AG08470 (cell line): ENCODE measurements around the genes EXOSC1, MORN4 and ENTPD7.

GRCh38 chr10:97320750-97321529 is 1.9 kb downstream of the FRAT1 start:
- RRBS = 29% methylated on average over 5 of the region's 41 CpGs

- RRBS = no CpG with 5 or more reads among the region's 6 CpGs
Observed at GRCh38 chr10:97353983-97354501, 19.5 kb upstream of the FRAT2 start.

GRCh38 chr10:97445229-97446302 is at the start of gene EXOSC1:
TSS of gene EXOSC1 (minus strand) at chr10:97446006.
- RRBS = 2% methylated on average over 22 of the region's 63 CpGs

DNA sequence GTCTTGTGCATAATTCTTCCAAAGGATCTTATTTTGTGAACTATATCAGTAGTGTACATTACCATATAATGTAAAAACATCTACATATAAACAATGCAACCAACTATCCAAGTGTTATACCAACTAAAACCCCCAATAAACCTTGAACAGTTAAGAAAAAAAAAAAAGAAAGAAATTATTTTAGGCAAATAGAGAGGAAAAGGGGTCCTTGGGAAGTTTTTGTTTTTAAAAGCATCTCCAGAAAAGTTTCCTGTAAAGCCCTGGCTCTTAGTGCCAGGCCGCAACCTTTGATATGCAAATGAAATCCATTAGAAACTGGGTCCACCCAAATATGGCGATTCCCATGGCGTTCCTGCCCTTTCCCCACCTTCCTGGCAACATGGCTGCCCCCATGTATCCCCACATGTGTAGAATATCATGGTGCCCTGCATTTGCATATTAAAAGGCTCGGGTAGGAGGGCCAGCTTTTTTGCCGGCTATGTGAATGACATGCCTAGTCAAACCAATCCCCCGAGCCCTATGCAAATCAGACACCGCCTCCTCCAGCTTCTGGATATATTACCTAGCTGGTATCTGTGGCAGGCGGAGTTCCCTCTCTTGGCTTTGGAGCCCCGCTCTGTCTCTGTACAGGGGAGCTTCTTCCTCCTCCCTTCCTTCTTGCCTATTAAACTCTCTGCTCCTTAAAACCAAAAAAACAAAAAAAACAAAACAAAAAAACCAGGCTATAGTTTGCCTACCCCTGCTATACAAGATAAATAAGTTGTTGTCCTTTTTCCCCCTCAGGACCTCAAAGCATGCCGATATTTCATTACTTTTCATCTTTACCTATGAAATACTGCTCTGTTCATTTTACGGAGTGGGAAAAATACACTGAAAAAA is 18.3 kb downstream of the MMS19 start:
- RRBS = no CpG with 5 or more reads among the region's 11 CpGs

DNA sequence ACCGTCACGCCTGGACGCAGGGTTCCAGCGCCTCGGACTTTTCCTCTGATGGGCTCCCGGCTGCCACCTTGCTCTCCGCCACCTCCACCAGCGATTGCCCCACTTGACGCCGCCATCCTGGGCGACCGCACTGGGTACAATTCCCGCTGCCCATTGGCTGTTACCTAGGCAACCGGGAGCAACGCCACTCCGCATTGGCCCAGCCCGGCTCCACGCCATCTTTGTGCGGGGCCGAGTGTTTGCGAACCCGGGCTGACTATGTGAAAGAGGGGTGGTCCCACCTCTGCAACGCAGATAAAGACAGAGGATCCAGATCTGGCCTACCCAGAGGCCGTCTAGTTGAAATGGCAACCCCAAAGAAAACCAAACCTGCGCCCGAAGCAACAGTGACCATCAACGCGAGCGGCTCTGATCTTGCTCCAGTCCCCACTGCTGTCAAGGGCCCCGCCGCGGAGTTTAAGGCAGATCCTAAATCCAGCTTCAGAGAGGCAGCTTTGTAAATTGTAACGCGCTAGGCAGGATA is at the start of gene MORN4:
Gene MORN4 (minus strand): TSS at position 132 of the 523 bp plus-strand sequence.
- RRBS = under 1% methylated on average over 10 of the region's 34 CpGs

- RRBS = no CpG with 5 or more reads among the region's 7 CpGs
Observed at GRCh38 chr10:97633892-97634247, 570 bp upstream of the MORN4 start.

DNA sequence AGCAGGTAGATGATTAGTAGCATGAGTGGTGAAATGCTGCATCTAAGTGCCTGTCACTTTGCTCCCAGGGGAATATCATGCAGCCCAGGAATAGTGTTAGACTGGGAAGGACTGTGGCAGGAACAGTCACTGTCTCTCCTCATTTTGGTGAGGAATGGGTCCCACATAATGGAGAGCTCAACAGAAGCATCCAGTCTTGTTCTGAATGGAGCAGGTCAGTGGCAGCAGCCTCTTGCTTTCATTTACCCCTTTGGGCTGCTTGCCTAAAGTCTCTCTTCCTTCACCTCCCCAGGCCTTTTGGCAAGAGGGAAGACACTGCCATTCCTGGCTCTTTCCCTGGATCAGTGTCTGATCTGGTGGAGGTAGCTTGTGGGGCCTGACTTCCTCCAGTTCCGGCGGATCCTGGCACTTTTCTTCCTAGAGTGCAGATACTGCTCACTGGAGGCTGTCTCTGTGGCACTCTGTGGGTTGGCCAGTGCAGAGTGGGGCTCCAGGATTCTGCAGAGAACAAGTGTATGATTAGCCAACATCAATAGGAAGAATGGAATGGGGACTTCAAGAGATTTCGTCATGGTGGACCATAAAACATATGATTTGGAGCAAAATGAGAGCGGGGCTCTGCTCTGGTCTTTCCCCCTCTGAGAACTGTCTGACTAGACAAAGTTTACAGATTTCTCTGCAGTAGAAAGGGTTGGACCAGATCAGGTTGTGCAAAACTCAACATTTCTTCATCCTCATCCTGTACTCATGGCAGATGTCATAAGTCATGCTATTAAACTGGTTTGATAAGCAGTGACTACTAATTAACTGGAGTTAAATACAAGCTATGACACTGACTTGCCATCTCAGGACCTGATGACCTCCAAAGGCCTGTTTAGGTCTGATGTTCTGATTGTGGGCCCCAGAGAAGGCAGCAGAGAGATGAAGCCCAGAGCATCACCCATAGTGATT is 9.2 kb downstream of the AVPI1 start:
- RRBS = no CpG with 5 or more reads among the region's 4 CpGs

GRCh38 chr10:97721823-97722535 is 8.4 kb downstream of the MARVELD1 start:
- RRBS = no CpG with 5 or more reads among the region's 11 CpGs

DNA sequence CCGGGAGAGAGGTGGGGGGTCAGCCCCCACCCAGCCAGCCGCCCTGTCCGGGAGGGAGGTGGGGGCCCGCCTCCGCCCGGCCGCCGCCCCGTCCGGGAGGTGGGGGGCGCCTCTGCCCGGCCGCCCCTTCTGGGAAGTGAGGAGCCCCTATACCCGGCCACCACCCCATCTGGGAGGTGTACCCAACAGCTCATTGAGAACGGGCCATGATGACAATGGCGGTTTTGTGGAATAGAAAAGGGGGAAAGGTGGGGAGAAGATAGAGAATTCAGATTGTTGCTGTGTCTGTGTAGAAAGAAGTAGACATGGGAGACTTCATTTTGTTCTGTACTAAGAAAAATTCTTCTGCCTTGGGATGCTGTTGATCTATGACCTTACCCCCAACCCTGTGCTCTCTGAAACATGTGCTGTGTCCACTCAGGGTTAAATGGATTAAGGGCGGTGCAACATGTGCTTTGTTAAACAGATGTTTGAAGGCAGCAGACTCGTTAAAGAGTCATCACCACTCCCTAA is 18.5 kb downstream of the R3HCC1L start:
- RRBS = no CpG with 5 or more reads among the region's 18 CpGs

GRCh38 chr10:98340127-98340786 is 72.3 kb upstream of the LOXL4 start:
- RRBS = no CpG with 5 or more reads among the region's 7 CpGs

DNA sequence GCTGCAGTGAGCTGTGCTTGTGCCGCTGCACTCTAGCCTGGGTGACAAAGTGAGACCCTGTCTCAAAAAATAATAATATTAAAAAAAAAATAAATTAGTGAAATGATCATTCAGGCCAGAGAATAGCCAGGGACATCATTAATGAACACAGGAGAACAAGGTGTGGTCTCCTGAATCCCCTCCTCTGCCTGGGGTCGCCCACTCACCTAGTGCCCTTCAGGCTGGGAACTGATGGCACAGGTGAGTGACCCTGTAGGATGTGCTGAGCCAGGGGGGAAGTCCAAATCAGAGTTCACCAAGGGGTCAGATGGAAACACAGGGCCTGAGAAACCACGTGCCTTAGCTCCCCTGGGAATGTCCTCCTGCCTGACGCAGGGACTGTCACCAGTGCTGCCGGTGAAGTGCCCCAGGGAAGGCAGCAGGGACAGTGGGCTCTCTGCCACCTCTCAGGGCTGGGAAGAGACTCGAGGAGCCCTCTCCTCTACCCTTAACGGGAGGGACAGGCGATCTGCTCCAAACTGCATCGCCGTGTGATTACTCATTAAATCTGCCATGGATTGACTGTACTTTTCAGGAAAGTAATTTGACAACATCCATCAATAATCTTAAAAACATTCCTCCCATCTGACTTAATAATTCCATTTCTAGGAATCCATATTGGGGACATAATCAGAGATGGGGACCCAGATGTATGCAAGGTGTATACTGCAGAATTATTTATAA is 5.8 kb upstream of the PYROXD2 start:
- RRBS = no CpG with 5 or more reads among the region's 10 CpGs

GRCh38 chr10:99426665-99427181 is 3.7 kb downstream of the GOT1 start:
- RRBS = no CpG with 5 or more reads among the region's 3 CpGs

- RRBS = 6% methylated on average over 33 of the region's 128 CpGs
Observed at GRCh38 chr10:99535005-99536205, 2.7 kb downstream of the NKX2-3 start.

DNA sequence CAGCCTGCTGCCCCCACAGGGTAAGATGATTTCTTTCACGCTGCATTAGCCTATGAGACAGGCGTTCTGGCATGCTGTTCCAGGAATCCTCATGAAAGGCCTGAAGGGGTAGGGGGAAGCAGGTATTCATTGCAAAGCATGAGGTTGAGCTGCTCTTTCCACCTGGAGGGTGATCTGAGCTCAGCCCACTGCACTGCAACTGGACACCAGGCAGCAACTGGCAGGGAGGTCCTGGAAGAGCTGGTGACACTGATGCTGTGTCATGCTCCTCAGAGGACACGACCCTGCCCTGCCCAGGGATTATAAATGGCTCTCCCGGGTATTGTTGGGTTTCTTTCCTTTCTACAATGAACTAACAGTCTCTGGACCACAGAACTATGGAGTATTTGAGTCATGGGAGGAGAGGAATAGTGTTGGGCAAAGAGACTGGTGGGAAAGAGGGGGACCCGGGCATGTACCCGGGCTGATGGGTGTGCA is 24.4 kb downstream of the SLC25A28 start:
- RRBS = no CpG with 5 or more reads among the region's 6 CpGs

DNA sequence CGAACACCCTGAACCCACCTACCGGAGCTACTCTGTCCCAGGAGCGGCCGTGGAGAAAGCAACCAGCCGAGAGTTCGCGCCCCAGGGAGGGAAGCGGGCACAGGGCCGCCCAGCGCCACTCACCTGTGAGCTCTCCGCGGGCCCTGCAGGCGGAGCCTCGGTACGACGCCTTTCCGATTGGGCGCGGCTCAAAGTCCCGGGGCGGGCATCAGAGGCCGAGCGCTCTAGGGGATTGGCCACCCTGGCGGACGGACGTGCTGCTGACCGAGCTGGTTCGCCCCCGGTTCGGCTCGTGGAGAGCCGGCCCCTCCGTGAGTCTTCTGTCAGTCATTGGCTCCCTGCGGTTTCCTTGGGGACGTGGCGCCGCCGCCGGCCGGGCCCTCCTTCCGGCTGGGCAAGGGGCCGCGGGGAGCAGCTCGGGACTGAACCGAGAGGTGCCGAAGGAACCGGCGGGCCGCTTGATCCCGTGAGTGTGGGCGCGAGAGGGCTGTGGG is at the start of gene ENTPD7:
Gene ENTPD7 (plus strand): TSS at position 387 of the 494 bp plus-strand sequence.
- RRBS = 1% methylated on average over 29 of the region's 52 CpGs

DNA sequence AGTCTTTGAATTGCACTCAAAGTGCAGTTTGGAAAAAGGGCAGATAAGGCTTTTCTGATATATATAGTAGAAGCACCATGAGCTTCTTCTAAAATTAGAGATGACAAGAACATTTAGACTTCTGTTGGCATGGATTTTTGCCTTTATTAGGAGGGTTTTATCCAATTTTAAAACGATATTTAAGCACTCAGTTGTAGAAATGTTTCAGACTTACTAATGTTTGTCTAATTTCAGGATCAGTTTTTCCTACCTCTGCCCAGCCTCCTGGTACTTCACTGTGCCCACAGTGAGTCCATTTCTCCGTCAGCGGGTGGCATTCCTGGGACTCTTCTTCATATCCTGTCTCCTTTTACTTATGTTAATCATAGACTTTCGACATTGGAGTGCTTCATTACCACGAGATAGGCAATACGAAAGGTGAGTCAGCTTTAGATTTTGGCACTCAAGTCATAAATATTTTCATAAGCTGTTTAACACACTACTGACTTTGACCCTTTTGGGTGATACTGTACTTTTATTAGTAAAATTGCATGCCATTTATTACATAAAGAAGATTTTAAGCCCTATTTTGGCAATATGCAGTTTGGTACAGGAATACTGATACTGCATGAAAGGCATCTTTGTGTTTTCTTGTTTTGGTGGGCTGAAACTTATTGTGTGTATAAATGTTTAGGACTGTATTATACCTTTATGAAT is 2.1 kb downstream of the ENTPD7 start:
- RRBS = no CpG with 5 or more reads among the region's 6 CpGs

DNA sequence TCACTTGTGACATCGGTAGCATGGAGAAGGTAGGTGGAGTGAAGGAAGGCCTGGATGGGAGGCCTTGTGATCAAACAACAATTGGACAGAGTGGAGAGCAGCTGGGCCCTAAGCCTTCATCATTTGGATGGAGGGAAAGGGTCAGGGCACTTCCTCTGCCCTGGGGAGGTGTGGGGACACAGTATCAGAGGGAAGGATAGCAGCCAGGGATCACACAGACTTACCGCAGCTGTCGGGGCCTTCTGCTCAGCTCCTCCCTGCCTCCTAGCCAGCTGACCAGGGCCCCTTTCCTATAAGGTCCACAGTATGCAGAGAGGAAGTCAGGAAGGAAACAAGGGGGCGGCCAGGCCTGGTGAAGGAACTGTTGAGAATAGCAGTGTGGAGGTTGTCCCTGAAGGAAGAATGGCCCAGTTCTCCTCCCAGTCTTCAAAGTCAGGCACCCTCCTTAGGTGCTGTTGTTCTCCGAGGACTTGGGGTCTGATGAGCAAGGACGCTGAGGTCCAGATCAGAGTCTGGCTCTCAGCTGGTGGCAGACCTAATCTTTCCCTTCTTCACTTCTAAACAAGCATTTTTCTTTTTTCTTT is 62.1 kb downstream of the ABCC2 start:
- RRBS = no CpG with 5 or more reads among the region's 6 CpGs

GRCh38 chr10:99929089-99930120 is 80.3 kb downstream of the DNMBP start:
- RRBS = no CpG with 5 or more reads among the region's 13 CpGs

- RRBS = no CpG with 5 or more reads among the region's 2 CpGs
Observed at GRCh38 chr10:100236931-100237568, 7.7 kb upstream of the CHUK start.

- RRBS = no CpG with 5 or more reads among the region's 13 CpGs
Observed at GRCh38 chr10:100356029-100356827, 9.2 kb downstream of the SCD start.